Sternocleidomastoid (tissue), 1 donor: ENCODE data around the genes MBNL3, HPRT1, ETDB, CT45A9 and HTATSF1.

- PRO-cap, result no peak
Measured at GRCh38 chrX:132432950-132433495, 55.8 kb downstream of the MBNL3 start.

- PRO-cap, result bidirectional peak, plus-strand start at chrX:132488468, minus-strand start at chrX:132488478
Measured at GRCh38 chrX:132488377-132488588, 555 bp downstream of the MBNL3 start.

DNA sequence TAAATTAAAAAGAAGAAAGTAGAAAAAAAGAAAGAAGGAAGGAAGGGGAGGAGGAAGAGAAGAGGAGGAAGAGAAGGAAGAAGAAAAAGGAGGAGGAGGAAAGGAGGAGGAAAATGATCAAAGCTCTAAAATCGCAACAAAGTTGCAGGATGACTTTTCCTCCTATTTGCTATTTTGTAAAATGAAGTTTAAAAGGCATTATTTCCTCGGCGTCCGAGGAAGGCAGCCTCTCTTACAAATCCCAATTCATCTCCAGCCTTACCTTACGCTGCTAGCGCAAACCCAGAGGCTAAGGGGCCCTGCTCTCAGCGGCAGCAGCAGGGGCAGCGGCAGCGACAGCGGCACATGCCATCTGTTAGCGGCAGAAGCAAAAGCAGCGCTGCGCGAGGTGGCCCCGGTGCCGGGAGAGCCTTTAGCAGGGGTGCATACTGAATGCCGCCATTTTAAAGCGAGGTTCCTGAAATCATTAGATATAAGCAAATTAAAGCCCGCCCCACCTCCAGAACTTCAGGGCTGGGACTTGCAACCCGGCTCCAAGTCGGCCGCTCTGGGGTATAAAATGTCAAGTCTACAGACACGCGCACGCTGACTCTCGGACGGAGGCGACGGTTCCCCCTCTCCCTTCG is at the start of gene MBNL3:
MBNL3 (minus strand) TSS at position 450 of the 626 bp plus-strand sequence.
- PRO-cap, result bidirectional peak, plus-strand start at position 502 of the sequence, minus-strand start at position 445 of the sequence

GRCh38 chrX:132751023-132751890 is 207.2 kb downstream of the HS6ST2 start:
- PRO-cap, result no peak

GRCh38 chrX:133414097-133414791 is 1.0 kb downstream of the GPC4 start:
- PRO-cap, result unidirectional peak, plus-strand start at chrX:133414524

- PRO-cap, result no peak
Measured at GRCh38 chrX:134000117-134000540, 14.7 kb upstream of the GPC3 start.

- PRO-cap, result no peak
Measured at GRCh38 chrX:134171528-134172331, 65.3 kb upstream of the CCDC160 start.

- PRO-cap, result no peak
Measured at GRCh38 chrX:134448119-134448417, 11.9 kb upstream of the HPRT1 start.

DNA sequence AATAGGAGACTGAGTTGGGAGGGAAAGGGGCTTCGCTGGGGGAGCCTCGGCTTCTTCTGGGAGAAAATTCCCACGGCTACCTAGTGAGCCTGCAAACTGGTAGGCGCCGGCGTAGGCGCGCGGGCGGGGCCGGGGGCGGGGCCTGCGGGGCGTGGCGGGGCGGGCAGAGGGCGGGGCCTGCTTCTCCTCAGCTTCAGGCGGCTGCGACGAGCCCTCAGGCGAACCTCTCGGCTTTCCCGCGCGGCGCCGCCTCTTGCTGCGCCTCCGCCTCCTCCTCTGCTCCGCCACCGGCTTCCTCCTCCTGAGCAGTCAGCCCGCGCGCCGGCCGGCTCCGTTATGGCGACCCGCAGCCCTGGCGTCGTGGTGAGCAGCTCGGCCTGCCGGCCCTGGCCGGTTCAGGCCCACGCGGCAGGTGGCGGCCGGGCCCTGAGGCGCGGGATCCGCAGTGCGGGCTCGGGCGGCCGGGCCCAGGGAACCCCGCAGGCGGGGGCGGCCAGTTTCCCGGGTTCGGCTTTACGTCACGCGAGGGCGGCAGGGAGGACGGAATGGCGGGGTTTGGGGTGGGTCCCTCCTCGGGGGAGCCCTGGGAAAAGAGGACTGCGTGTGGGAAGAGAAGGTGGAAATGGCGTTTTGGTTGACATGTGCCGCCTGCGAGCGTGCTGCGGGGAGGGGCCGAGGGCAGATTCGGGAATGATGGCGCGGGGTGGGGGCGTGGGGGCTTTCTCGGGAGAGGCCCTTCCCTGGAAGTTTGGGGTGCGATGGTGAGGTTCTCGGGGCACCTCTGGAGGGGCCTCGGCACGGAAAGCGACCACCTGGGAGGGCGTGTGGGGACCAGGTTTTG is at the start of gene HPRT1:
HPRT1 (plus strand) TSS at position 190 of the 841 bp plus-strand sequence.
- PRO-cap, result bidirectional peak, plus-strand start at position 196 of the sequence, minus-strand start at position 58 of the sequence; bidirectional peak, plus-strand start at position 516 of the sequence, minus-strand start at position 447 of the sequence

DNA sequence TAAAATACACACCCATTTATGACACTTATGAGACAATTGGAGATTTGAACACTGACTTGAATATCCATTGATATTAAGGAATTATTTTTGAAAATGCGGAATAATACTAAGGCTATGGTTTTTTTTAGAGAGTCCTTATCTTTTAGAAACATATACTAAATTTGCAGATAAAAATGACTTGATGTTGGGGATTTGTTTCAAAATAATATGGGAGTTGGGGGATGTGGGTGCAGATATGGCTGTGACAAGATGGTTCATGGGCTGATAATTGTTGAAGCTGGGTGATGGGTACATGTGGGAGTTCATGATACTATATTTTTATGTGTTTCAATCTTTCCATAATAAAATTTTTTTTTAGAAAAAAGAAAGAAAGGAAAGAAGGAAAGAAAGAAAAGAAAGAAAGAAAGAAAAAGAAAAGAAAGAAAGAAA is 60.2 kb downstream of the HPRT1 start:
- PRO-cap, result no peak

GRCh38 chrX:134554582-134554950 is 94.6 kb downstream of the HPRT1 start:
- PRO-cap, result no peak

DNA sequence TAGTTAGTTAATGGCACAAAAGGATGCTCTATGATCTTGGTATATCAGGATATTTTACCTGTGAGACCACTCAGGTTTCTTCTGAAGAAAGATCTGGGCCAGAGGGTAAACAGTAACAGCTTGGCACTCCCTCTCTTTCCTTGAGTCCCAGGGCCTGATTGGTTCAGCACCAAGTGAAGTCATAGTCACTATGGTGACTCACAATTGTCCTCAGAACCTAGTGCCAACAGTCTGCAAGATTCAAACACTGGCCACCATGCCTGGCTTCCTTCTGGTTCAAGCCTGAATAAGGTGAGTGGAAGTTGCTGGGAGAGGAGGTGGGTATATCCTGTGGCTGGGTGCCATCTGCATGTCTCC is at the start of gene ETDB:
ETDB (minus strand) TSS at position 145 of the 357 bp plus-strand sequence.
- PRO-cap, result no peak

- PRO-cap, result no peak
Measured at GRCh38 chrX:135871584-135872237, at the start of gene CT45A9. Gene CT45A9, minus strand, starts transcription at chrX:135871812.

DNA sequence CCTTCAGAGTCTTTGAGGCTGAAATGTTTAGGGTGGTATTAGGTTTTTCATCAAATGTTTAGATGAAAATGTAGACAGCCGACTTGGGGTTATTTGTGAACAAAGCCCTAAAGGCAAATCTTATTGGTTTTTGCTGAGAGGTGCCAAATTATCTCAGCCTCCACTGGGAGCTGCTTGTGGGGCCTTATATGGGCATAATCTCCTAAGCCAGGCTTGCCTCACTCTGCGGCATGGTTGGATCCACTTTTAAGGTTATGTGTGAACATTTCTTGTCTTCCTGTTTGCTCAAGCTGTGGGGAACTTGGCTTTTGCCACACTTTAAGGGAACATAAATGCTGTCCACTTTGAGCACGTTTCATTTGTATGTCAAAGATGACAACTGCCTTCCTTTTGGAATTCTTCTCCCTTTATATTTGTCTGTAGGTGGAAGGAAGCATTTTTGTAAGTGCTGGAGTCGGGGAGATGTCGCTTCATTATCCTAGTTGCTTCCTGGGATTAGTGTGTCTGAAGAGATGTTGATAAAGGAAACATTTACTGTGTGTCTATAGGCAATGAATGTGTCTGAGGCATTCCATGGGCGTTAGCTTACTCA is 78.2 kb downstream of the SLC9A6 start:
- PRO-cap, result no peak

DNA sequence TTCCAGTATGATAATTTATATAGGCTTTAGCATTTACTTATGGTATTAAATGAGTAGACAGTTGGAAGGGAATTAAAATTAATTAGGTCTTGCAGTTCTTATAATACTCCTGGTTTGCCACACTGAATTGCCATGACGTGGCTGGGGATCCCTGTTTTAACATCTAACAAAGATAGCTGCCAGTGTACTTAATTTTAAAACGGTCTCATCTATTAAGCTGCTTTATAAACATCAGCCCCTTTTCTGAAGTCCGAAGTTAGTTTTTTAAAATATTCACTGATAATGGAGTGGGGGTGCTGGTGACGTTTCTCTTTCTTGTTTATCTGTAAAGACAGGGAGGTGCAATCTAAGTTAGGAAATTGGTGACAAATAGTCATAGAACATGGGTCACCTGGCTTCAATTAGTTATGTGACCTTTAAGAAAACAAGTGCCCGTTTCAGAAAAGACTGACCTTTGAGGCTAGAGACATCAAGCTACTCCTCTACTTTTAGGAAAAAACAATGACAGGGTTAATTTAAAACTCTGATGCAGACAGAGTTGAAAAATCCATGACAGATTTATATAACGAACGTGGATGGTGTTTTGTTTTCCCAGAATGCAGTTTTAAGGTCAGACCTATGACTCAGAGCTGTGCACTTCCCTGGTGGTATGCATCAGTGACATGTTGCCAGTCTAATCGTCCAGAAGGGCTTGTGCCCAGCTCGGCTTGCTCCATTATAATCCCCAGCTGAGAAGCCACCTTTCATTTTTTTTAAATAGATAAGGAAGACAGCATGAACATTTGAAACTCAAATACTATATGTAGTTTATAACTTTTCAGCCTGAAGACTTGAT is 11.4 kb upstream of the FHL1 start:
- PRO-cap, result no peak

- PRO-cap, result no peak
Measured at GRCh38 chrX:136206713-136207212, 9.9 kb downstream of the FHL1 start.

- PRO-cap, result no peak
Measured at GRCh38 chrX:136209125-136209931, 12.5 kb downstream of the FHL1 start.

GRCh38 chrX:136210127-136211209 is 13.6 kb downstream of the FHL1 start:
- PRO-cap, result no peak

GRCh38 chrX:136496683-136497716 is at the start of gene HTATSF1:
Gene HTATSF1, plus strand, starts transcription at chrX:136497592.
- PRO-cap, result bidirectional peak, plus-strand start at chrX:136497334, minus-strand start at chrX:136497177; bidirectional peak, plus-strand start at chrX:136497561, minus-strand start at chrX:136497487

DNA sequence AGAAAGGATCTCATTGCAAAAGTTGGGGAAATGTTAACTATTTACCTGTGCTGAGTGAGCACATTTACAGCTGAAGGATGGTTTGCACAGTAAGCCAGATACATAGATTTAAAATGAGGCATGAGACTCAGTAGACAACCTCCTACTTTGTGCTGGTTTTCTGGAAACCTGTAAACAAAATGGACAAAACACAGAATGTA is 58.8 kb downstream of the CD40LG start:
- PRO-cap, result no peak